A375 (cell line): ENCODE measurements around the genes S100Z and PDE8B.

- RAMPAGE, long total RNA = no peak
Measured at GRCh38 chr5:75558727-75559408, 47.4 kb upstream of the CERT1 start.

DNA sequence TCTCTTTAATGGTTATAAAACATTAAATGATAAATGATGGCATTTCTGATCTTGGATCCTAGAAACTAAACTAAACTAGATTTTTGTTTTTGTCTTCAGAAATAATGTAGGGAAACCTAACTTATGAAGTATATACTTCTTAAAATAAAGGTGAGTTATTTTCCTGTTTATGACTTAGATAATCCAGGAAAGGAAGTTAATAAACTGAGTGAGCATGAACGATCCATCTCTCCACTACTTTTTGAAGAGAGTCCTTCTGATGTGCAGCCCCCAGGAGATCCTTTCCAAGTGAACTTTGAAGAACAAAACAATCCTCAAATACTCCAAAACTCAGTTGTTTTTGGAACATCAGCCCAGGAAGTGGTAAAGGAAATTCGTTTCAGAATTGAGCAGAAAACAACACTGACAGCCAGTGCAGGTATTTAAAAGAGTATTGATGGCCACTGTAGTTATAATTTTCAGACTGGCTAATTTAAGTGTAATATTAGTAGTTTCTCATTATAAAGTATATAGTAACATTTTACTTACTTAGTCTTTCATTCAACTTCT, 30.1 kb upstream of the ANKDD1B start:
- RAMPAGE, long total RNA = no peak

GRCh38 chr5:76491953-76492466, 88.9 kb downstream of the IQGAP2 start:
- RAMPAGE, long total RNA = no peak

- RAMPAGE, long total RNA = no peak
Measured at GRCh38 chr5:76562039-76562710, 61.0 kb downstream of the F2RL2 start.

GRCh38 chr5:76716517-76717391, 828 bp downstream of the F2R start:
- RAMPAGE, long total RNA = no peak

DNA sequence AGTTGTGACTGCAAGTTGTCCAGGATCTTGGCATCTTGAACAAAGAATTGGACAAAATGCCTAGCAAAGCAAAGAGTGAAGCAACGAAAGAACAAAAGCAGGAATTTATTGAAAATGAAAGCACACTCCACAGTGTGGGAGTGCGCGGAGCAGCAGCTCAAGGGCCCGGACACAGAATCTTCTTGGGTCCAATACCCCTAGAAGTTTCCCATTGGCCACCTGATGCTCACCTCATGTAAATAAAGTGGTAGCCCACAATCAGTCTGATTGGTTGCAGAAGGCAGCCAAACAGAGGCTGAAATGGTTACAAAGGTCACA, 40.1 kb downstream of the F2R start:
- RAMPAGE, long total RNA = no peak

GRCh38 chr5:76849847-76850408, at the start of gene S100Z:
S100Z (plus strand) TSS chr5:76850014.
- RAMPAGE, long total RNA = no peak

- RAMPAGE, long total RNA = no peak
Measured at GRCh38 chr5:77055490-77055726, 25.2 kb downstream of the AGGF1 start.

GRCh38 chr5:77085914-77086225, 1.2 kb downstream of the ZBED3 start:
- RAMPAGE, long total RNA = no peak

DNA sequence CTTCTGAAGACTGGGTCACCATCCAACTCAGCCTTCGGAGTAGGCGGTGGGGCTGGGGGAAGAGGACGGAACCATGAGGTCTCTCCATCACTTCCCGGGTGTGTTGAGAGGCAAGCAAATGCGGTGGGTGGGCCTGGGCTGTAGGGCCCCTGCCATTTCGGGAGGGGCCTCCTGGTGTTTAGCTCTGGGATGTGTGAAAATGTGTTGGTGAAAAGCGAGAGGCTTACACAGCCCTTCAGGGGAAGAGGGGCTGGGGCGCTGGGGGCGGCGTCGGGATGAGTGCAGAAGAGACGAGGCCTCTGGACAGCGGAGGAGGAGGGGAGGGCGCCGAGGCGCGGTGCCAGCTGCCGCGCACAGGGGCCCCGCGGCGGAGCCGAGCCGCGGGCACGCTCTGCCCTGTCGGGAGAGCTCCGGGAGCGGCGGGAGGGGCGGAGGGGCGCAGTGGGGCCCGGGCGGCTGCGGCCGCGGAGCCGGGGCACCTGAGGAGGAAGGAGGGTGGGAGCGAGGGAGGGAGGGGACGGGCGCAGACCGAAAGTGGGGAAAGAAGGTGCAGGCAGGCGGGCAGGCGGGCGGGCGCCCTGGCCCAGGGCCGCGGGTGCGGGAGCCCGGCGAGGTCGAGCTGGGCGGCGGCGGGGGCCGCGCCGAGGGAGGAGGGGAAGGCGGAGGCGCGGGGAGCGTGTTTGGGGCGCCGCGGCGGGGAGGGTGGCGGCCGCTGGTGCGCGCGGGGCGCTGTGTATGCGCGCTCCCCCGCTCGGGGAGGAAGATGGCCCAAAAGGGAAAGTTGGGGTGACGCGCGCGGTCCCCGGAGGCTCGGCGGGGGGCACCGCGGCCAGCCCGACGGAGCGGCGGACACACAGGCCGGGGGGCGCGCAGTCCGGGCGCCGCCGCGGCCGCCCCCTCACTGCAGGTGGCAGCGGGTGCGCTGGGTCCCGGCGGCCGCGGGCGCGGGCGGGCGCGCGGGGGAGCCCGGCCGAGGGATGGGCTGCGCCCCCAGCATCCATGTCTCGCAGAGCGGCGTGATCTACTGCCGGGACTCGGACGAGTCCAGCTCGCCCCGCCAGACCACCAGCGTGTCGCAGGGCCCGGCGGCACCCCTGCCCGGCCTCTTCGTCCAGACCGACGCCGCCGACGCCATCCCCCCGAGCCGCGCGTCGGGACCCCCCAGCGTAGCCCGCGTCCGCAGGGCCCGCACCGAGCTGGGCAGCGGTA, at the start of gene PDE8B:
Gene PDE8B, plus strand, starts transcription at position 732 of the 1,209 bp plus-strand sequence.
- RAMPAGE, long total RNA = no peak

- RAMPAGE, long total RNA = no peak
Measured at GRCh38 chr5:77291962-77292754, 81.7 kb downstream of the PDE8B start.

GRCh38 chr5:77582051-77582497, 56.4 kb downstream of the OTP start:
- RAMPAGE, long total RNA = no peak

- RAMPAGE, long total RNA = no peak
Measured at GRCh38 chr5:77760845-77761106, 15.4 kb downstream of the TBCA start.

- RAMPAGE, long total RNA = no peak
Measured at GRCh38 chr5:77767363-77768385, 8.5 kb downstream of the TBCA start.

- RAMPAGE, long total RNA = no peak
Measured at GRCh38 chr5:77883684-77883931, 107.5 kb upstream of the TBCA start.

DNA sequence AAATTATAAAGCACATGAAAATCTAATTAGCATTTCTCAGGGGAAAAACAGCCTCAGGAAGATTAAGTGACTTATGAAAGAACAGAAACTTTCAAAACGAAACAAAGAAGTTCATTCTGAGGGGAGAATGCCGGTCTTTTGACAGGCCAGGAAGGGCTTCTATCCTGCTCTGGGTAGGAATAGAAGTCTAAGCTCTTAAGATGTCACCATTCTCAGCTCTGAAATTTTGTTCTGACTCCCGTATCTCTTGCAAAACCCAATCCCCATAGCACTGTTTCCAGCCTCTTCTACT, 161.4 kb upstream of the TBCA start:
- RAMPAGE, long total RNA = no peak

- RAMPAGE, long total RNA = no peak
Measured at GRCh38 chr5:77980692-77980966, 204.5 kb upstream of the TBCA start.

GRCh38 chr5:78475541-78476513, 115.4 kb downstream of the SCAMP1 start:
- RAMPAGE, long total RNA = no peak

- RAMPAGE, long total RNA = no peak
Measured at GRCh38 chr5:78485362-78485819, 125.0 kb downstream of the SCAMP1 start.

DNA sequence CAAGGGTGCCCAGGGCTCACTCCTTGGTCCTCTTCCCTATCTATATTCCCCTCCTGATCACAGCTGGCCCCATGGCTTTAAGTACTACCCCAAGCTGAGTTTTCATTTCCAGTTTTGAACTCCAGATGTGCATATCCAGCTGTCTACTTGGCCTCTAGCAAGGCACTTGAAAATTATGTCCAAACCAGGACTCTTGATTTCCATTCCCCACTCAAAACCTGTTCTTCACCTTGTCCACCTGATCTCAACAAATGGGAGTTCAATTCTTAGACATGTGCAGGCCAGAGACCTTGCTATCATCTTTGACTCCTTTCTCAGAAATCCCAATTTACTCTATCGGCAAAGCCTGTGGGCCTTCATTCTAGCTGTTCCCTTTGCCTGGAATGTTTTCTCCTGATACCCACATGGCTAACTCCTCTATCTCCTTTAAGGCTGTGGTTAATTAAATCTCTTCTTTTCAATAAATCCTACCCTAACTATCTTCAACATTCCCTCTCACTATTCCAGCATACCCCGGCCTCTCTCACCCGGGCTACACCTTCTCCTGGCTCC, 136.5 kb downstream of the SCAMP1 start:
- RAMPAGE, long total RNA = no peak